Tongue (tissue), 2 donors: ENCODE measurements around the gene LIMS1.

DNA sequence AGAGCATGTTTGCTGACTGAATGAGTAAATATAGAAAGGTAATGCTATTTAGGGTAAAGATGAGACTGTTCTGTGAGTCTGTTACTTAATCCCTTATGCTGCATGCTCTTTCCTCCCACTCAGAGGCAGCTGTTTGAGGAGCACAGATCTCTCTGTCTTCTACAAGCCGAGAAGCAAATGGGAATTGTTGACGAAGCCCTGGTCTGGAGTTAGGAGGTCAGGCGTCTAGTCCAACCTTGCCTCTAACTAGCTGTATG, 130.1 kb downstream of the RGPD3 start:
- RAMPAGE, long total RNA, result no peak

GRCh38 chr2:106885005-106885765, 782 bp downstream of the ST6GAL2 start:
- RAMPAGE, long total RNA, result no peak

DNA sequence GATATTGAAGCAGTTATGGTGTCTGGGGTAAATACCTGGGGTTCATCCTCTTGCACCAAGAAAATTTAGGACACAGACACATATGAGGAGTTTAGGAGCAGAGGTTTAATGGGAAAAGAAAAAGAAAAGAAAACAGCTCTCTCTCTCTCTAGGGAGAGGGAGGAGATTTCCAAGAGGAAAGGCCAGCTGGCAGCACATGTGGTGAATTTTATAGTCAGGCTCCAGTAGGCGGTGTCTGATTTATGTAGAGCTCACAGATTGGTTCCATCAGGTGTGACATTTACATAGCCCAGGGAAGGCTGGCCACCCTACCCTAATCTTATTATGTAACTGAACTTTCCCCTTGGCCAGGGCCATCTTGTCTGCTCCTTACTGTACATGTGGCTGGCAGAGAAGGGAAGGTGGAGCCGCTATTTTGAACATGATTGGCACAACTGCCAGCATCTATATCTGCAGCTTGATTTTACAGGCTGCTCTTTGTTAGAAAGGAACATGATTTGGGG, 297.5 kb upstream of the RGPD4 start:
- RAMPAGE, long total RNA, result no peak

DNA sequence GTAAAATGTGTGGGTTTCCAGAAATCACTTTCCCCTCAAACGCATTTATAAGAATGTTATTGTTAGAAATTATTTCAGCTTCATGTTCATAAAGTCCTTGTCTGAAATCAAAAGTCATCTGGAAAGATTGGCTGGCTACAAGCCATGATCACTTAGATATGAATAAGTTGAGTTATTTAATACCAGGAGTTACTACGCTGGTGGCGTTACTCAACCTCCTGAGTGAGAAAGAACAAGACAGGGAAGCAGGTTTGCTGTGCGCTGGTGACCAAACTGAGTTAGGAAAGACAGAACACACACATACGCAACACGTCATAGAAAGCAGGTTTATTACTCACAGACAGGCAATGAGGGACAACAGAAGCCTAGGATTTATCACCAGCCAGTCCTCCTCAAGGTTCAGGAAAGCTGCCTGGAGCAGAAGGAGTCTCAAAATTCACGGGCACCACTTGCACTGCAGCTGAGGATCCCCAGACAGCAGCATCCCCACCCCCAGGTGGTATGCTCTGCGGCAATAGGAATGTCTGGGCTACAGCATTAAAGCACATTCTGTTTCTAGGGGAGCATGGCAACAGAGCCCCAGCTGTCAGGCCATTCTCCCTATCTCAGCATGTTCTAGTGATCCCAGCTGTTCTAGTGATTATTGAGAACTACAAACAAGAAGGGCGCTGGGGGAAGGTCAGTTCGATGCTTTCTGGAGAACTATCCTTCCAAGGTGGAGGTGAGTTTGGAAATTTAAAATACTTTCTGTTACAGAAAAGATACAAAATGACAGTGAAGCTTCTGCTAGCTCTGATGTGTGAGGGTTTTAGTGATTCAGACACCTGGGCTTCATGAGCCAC, 284.4 kb upstream of the RGPD4 start:
- RAMPAGE, long total RNA, result start-site peak on the plus strand centred at position 646 of the sequence, 15 bp wide, 12 and 8 reads in 2 replicates

DNA sequence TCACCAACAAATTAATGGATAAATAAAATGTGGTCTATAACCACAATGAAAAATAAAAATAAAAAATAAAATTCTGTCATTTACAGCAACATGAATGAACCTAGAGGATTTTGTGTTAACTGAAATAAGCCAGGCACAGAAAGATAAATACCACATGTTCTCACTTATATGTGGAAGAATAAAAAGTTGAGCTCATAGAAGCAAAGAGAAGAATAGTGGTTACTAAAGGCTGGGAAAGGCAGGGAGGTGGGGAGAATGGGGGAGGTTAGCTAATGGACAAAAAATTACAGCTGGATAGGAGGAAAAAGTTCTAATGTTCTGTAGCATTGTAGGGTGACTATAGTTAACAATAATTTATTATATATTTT, 69.0 kb upstream of the SLC5A7 start:
- RAMPAGE, long total RNA, result no peak

GRCh38 chr2:108270856-108271282, 17.8 kb upstream of the SULT1C2 start:
- RAMPAGE, long total RNA, result no peak

DNA sequence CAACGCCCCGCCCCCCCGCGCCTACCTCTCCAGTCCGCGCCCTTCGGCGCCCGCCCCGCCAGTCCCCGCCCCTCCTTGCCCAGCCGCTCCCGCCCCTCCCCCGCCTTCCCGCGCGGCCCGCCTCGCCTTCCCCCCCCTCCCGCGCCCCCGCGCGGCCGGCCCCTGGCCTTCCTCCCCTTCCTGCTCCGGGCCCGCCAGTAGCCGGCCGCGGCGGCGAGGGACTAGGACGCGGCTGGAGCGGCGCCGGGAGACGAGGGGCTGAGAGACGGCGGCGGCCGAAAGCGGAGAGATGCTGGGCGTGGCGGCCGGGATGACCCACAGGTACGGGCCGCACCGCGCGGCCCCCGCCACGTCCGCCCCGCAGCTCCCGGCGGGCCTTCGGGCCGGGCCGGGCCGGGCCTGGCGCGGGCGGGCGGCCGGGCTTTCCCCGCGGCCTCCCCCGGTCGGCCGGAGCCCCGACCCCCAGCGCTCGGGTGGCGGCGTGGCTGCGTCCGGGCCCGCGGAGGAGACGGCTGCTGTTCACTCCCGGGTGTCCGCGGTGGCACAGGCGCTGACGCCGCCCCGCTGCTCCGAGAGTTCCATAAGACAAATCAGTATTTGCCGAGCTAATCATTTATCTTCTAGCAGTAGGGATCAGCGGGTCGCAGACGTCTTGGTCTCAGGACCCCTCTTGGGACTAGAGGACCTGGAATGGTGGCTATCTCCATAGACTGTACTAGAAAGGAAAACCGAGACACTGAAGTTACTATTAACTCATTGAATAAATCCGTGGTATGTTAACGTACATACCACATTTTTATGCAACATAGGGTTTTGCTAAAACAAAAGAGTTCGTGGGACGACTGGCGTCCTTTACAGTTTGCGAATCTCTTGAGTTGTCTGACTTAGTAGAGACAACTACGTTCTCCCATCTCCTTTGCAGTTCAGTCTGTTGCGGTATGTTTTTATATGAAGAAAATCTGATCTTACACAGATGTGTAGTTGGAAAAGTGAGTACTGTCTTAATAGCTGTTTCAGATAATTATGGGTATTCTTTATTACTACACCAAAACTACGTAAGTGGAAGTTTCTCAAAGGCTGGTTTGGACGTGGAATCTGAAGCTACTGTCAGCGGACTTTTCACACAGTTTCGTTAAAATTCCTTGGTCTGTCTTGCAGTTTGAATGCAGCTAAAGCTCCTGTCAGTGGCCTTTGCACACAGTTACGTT, at the start of gene LIMS1:
Gene LIMS1 (plus strand): TSS at position 197 of the 1,208 bp plus-strand sequence.
- RAMPAGE, long total RNA, result no peak

DNA sequence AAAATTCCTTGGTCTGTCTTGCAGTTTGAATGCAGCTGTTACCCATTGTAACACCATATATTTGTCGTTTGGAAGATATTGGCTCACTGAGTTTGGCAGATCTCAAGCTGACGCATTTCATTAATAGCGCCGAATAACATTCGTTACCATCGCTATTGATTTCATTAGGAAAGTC, 1.1 kb downstream of the LIMS1 start:
- RAMPAGE, long total RNA, result no peak

DNA sequence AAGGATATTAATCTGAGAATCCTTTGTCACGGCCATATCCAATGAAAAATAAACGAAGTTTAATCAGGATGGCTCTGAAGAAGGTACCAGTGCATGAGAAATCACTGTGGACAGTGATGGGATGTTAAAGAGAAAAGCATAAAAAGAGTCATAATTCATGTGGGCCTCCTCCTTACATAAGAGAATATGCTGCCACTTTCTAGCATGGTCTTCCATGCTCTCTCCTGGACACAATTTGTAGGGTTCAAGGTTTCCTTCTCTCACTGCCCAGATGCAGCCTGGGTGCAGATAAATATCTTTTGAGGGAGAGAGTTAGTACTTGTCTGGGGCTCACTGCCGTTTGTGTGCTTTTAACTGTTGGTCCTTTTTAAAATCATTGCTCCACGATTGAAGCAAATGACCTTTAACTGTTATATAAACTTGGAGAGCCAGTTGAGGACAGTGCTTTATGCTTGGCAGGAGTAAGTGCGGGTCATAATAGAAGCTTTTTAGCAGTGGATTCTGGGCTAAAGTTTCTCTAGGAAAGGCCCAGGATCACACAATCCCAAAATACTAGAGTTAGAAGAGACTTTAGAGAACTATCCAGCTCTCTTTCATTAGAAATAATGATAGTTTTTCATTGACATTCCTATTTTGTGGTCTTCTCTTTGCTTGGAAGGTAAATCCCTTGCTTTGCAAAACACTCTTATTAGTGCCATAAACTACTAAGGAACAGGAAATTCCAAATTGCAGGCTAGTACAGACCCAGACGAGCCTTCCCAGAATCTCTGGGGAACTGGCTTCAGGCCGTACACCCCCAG, 18.9 kb downstream of the LIMS1 start:
- RAMPAGE, long total RNA, result no peak

GRCh38 chr2:108606377-108606867, 72.2 kb downstream of the LIMS1 start:
- RAMPAGE, long total RNA, result no peak

DNA sequence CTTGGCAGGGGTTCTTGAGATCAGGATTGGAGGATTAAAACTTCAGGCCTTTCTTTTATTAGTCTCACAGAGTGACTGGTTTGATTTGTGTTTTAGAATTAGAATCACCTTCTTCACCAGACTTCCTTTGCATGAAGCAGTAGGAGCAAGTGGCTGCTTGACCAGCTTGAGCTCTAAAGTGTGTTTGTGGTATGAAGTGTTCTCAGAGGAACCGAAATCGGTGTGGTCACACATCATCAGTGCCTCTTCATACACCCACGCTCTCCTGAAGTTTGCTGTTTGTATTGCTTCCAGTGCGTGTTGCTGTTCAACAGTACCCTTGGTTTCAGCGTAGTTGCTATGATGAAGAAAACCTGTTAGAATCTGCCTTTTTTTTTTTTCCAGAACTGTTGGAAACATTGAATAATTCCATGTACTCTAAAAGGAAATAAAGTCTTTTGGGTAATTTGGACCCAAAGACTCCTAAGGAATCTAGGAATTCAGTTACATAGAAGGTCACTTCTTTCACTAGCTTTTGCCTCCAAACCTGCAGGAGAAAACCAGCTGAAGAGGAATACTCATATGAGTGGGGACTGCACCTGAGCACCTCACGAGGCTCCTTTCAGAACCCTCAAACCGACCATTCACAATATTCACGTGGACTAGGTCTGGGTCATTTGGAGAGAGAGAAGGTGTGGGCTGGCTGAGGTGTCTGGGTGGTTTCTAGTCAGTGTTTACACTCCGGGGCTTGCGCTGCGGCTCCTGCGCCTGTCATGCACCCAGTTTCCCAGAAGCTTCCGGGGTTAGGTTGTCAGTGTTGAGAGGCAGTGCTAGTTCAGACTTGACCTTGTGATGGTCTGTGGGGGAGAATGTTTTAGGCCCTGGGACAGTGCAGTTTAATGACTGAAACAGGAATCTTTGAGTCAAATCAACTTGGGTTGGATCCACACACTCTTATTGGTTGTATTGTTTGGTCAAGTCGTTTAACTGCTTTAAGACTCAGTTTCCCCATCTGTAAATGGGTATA, 78.1 kb downstream of the LIMS1 start:
- RAMPAGE, long total RNA, result no peak

DNA sequence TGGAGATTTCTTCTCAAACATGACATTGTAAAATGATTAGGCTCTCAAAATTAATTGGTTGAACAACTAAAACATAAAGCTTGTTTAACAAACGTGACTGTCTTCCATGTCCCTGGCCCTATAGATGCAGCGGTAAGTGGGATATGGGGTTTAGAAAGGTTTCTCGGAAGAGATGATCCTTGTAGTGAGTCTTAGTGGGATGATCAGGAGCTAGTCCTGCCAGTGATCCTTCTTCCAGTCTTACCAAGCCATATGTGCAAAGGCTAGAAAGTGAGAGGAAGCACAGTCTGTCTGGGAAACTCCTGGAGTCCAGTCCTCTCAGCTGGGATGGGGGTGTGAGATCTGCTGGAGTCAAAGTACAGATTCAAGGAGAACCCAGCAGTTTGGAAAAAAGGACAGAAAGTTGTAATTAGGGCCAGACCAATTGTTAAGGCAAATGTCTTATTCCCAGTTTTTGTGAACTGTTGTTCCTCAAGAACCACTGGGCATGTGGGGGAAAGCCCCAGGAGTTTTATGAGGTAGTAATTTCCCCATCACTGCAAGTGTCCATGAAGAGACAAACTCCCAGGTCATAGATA, 83.3 kb downstream of the LIMS1 start:
- RAMPAGE, long total RNA, result no peak

GRCh38 chr2:108619576-108620053, 85.3 kb downstream of the LIMS1 start:
- RAMPAGE, long total RNA, result no peak

- RAMPAGE, long total RNA, result no peak
Observed at GRCh38 chr2:108701230-108701553, 18.1 kb upstream of the RANBP2 start.

GRCh38 chr2:108720003-108720394, 717 bp downstream of the RANBP2 start:
- RAMPAGE, long total RNA, result no peak

- RAMPAGE, long total RNA, result no peak
Observed at GRCh38 chr2:109031229-109032279, 42.5 kb upstream of the EDAR start.

DNA sequence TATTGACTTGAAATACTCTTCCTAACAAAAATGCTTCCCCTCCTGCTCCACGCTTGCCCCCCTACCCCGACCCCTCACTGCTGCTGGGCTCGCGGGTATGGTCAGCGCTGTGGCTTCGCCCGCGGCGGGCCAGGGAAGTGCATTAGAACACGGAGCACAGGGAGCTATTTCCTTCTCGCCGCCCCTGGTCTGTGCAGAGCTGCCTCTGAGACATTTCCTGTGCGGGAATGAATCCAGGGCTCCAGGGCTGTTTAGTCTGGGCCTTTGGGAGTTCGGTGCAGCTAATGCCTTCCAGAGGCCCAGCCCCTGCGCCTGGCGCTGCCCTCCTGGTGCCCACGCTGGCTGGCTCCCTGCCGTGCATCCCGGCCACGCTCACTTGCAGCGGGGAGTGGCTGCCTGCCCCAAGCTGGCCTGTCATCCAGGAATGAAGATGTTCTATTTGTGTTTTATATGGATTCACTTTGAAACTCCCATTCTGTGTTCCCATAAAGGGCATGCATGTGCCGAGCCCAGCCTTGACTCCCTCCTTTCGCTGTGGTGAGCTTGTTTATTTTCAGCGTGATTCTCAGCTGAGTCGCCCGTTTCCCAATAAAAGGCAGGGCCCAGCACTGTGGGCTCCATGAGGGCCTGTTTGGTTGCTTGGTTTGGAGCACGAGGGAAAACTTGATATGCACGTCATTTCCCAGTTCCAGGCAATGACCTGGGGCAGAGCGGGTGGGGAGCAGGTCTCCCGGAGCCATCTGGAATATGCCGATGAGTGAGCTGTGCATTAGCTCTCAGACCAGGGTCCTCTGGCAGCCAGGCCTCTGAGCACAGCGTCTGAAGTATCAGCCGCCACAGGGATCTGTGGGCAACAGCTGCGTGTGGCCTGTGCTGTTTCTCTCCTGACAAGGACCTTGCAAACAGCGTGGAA, 42.7 kb downstream of the SH3RF3 start:
- RAMPAGE, long total RNA, result no peak

GRCh38 chr2:109321721-109322703, 193.0 kb downstream of the SH3RF3 start:
- RAMPAGE, long total RNA, result no peak

GRCh38 chr2:109352929-109353380, 223.9 kb downstream of the SH3RF3 start:
- RAMPAGE, long total RNA, result no peak

- RAMPAGE, long total RNA, result no peak
Observed at GRCh38 chr2:109375882-109376606, 237.7 kb downstream of the SEPTIN10 start.